Right common carotid artery plus branches (tissue), 1 donor: Measurements from ENCODE around the genes RIIAD1, HRNR, LCE5A, CRCT1 and LCE2C.

GRCh38 chr1:151472701-151473889 is 13.8 kb upstream of the POGZ start:
- PRO-cap, result bidirectional peak, plus-strand start at chr1:151473480, minus-strand start at chr1:151473321

DNA sequence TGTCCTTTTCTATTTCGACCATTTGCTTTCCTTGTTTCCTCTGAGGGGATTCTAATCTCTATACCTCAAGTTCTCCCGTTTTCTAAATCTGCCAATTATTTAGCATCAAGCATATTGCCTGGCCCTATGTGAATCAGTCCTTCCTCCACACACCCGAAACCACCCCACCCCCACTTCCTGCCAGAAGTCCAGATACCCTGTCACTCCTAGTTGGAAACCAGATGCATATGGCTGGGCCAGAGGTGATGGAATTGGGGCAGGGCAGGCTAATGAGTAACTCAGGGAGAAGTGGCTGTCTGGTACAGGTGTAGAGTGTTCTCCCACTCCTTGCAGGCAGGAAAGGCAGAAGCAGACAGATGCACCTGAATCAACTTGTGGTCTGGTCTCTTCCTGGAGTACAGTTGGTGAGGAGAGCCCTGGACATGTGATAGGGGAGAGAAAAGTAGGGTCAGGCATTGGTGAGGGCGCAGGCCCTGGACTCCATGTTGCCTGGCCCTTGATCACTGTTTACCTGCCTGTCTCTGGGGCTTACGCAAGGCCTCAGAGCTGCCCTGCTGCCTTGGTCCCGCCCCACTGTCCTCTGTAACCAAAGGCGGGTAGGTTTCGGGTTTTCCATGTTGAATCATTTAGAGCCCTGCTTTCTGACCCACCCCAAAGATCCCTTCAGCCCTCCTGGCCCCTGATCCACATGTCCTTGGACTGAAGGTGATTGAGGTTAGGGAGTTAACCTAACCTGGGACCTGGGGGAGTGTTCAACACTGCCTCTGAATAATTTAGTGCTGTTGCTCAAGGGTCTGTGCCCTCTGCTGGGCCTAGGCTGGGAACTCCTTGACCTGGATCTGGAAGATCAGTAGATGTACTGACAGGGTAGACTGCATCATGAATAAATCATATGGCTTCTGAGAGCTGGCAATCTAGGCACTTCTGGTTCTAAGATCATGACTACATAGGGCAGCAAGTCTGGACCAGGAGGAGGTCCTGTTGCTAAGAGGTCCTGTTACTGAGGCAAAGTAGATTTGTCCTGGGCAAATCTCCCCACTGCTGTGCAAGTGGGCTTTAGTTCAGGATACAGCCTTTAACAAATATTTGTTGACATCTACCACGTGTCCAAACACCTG is 2.7 kb downstream of the CGN start:
- PRO-cap, result no peak

- PRO-cap, result no peak
Observed at GRCh38 chr1:151530370-151530790, 9.7 kb upstream of the TUFT1 start.

DNA sequence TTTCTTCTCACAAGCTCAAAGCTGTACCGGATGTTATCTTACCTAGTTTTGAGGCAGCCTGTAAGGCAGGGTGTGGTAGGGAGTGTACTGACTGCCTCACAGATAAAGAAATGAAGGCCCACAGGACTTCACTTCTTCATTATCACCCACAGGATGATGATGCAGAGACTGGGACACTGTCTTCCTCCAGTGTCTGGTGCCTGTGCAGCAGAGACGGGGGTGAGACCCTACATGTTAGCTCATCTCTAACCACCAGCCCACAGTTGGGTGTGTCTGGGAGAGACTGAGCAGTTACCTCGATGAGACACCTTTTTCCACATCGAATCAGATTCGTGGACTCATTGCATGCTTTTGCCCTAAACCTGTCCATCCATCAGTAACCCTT is 28.7 kb downstream of the TUFT1 start:
- PRO-cap, result no peak

- PRO-cap, result no peak
Observed at GRCh38 chr1:151574877-151575476, 34.9 kb downstream of the TUFT1 start.

- PRO-cap, result no peak
Observed at GRCh38 chr1:151680874-151681336, 35.7 kb downstream of the CELF3 start.

- PRO-cap, result bidirectional peak, plus-strand start at chr1:151721063, minus-strand start at chr1:151721069; bidirectional peak, plus-strand start at chr1:151721522, minus-strand start at chr1:151721467
Observed at GRCh38 chr1:151720976-151721780, at the start of gene RIIAD1. Gene RIIAD1, plus strand, starts transcription at chr1:151721522.

- PRO-cap, result no peak
Observed at GRCh38 chr1:151778534-151779147, 11.7 kb downstream of the TDRKH start.

- PRO-cap, result no peak
Observed at GRCh38 chr1:151946195-151946827, 37.0 kb upstream of the THEM4 start.

DNA sequence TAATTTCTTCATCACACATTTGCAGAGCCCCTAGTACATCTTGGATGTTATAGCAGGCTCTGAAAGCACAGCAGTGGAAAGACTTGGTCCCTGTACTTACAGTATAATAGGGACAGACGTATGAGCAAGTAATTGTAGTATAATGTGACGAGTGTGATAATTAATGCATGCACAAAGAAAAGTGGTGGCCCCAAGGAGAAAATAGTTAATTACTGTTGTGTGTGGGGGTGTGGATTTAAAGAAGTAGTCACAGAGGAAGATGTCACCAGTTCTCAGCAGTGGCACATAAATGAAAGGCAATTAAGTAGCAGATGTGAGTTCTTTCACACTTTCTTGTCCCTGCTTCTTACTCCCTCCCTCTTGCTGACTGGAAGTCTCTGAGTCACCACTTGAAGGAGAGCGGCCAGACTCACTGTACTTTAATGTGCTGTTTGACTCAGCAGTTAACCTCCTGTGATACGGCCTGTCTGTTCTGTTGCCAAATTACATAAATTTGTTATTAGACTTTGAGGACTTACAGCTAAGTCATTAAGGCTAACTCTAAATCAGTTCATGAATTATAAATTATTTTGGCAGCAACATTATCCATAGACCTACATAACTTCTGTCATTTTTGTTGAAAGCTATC is 20.8 kb downstream of the S100A10 start:
- PRO-cap, result no peak

- PRO-cap, result no peak
Observed at GRCh38 chr1:151992931-151993583, 602 bp downstream of the S100A10 start.

- PRO-cap, result no peak
Observed at GRCh38 chr1:151994202-151994342, 413 bp upstream of the S100A10 start.

- PRO-cap, result unidirectional peak, plus-strand start at chr1:152035276
Observed at GRCh38 chr1:152034233-152035510, 2.1 kb downstream of the S100A11 start.

- PRO-cap, result no peak
Observed at GRCh38 chr1:152048489-152049024, 11.8 kb upstream of the S100A11 start.

GRCh38 chr1:152110925-152111367 is 4.3 kb downstream of the TCHH start:
- PRO-cap, result no peak

DNA sequence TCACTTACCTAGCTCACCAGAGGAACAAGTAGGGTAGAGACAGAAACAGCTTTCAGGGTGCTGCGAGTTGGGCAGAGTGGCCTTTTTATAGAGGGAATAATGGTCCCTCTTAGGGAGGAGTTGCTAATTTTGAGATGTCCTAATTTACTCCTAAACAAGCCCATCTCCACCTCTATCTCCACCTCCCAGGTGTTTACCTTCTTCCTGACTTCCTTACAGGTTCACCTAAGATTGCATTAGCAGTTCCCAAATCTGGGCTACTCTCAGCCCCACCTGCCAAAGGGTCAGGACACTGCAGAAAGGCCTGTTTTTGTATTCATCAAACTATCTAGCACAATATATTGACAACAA is at the start of gene HRNR:
Gene HRNR (minus strand): TSS at position 59 of the 351 bp plus-strand sequence.
- PRO-cap, result no peak

DNA sequence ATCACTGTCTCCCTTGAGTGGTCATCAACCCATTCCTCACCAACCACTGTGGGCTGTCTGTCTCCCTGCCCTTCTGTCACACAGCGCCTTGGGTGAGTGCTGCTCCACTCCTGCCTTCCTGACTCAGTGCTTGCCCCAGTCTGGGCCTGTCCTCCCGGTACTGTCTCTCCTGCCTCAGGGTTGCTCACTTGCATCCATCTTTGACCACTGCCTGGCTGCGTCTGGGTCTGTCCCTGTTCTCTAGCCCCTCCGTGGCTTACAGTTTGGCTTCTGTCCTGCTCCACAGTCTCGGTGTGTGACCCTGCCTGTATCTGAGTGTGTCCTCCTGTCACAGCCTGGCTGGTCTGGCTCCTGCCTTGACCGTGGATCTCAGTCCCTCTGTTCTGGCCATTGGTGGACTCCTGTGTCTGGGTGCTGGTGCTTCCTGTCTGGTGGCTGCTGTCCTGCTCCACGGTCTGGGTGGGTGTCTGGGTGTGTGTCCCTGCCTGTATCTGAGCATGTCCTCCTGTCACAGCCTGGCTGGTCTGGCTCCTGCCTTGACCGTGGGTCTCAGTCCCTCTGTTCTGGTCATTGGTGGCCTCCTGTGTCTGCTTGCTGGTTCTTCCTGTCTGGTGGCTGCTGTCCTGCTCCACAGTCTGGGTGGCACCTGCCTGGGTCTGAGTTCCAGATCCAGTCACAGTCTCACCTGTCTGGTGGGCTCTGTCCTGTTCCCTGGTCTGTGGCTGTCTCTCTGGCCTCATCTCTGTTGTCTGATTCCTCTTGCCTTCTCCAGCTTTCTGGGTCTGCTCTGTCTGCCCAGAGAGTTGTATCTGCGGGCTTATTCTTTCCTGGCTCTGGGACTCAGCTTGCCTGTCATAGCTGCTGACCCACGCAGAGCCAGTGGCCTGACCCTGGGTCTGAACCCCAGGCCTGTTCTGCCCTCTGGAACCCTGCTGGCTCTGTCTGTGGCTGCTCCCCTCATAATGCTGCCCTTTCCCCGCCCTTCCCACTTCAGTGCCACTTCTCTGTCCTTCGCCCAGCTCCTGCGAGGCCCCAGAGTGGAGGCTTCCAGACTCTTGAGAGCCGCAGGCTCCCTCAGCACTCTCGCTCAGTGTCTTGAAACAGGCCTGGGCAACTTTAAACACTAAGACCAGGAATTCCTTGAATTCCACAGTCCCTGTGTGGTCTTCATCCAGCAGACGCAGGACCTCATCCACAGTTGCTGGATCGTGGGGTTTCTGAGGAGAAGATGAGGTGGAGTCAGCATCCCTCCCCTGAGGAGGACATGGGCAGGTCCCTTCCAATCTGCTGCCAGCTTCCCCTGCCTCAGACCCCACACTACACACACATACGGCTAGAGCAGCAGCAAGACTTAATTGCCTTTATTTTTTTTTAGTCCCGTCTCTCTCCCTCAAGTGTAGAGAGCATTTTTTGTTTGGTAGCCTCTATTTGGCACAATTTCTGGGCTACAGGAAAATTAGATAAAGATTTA is 3.8 kb downstream of the CRNN start:
- PRO-cap, result no peak

- PRO-cap, result no peak
Observed at GRCh38 chr1:152510639-152511057, at the start of gene LCE5A. Gene LCE5A, plus strand, starts transcription at chr1:152510803.

DNA sequence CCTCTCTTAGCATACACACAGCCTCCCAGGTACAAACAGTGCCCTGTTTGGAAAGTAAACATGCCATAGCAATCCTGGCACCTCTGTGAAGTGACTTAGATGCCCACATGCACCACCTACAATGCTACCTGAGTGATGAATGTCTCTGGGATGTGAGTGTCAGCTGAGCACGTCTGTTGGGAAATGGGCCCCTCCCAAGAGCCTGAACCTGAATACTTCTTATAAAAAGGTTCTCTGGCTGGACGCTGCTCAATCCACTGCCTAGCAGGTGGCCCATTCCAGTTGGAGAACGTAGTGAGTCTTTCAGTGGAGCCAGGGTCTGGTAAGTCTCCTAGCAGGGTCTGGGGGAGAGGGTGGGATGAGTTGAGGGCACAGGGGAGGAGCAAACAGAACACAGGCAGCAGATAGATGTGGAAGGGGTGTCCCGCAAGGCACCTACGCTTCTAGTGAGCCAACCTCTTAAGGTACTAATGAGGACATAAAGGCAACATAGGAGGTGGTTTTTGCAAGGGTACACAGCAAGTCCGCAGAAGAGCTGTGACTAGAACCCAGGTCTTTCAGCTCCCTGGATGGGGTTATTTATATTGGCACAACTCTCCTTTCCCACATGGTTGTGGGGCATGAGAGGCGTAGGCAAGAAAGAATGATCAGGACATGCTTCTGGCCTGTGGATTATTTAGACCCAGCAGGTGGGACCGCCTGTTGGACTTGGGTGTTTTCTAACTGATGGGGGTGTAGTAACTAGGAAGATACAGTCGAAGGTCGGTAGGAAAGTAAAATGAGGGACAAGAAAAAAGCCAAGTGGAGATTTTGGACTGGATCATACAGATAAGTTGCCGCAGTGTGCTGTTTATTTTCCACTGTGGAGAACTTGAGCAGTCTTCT is at the start of gene CRCT1:
Gene CRCT1 (plus strand): TSS at position 252 of the 885 bp plus-strand sequence.
- PRO-cap, result no peak

- PRO-cap, result no peak
Observed at GRCh38 chr1:152674994-152675551, at the start of gene LCE2C. Gene LCE2C, plus strand, starts transcription at chr1:152675279.